ENCODE data around the genes LHX8 and USP33.

GRCh38 chr1:67789558-67790114 is 43.6 kb downstream of the GNG12 start:
- PRO-cap: no peak

- PRO-cap: no peak
Measured at GRCh38 chr1:70037952-70038557, 167.3 kb downstream of the LRRC40 start.

- PRO-cap: no peak
Measured at GRCh38 chr1:71081572-71082038, 770 bp upstream of the ZRANB2 start.

- PRO-cap: no peak
Measured at GRCh38 chr1:71404396-71405132, 323.7 kb upstream of the ZRANB2 start.

GRCh38 chr1:75125297-75125747 is 8.9 kb upstream of the LHX8 start:
- PRO-cap: no peak

GRCh38 chr1:75134223-75134937 is at the start of gene LHX8:
Gene LHX8, plus strand, starts transcription at chr1:75134388.
- PRO-cap: no peak

DNA sequence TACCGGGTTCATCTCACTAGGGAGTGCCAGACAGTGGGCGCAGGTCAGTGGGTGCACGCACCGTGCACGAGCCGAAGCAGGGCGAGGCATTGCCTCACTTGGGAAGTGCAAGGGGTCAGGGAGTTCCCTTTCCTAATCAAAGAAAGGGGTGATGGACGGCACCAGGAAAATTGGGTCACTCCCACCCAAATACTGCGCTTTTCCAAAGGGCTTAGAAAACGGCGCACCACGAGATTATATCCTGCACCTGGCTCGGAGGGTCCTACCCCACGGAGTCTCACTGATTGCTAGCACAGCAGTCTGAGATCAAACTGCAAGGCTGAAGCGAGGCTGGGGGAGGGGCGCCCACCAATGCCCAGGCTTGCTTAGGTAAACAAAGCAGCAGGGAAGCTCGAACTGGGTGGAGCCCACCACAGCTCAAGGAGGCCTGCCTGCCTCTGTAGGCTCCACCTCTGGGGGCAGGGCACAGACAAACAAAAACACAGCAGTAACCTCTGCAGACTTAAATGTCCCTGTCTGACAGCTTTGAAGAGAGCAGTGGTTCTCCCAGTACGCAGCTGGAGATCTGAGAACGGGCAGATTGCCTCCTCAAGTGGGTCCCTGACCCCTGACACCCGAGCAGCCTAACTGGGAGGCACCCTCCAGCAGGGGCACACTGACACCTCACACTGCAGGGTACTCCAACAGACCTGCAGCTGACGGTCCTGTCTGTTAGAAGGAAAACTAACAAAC is 46.5 kb upstream of the ACADM start:
- PRO-cap: no peak

GRCh38 chr1:75789114-75789630 is 3.1 kb downstream of the RABGGTB start:
- PRO-cap: no peak

DNA sequence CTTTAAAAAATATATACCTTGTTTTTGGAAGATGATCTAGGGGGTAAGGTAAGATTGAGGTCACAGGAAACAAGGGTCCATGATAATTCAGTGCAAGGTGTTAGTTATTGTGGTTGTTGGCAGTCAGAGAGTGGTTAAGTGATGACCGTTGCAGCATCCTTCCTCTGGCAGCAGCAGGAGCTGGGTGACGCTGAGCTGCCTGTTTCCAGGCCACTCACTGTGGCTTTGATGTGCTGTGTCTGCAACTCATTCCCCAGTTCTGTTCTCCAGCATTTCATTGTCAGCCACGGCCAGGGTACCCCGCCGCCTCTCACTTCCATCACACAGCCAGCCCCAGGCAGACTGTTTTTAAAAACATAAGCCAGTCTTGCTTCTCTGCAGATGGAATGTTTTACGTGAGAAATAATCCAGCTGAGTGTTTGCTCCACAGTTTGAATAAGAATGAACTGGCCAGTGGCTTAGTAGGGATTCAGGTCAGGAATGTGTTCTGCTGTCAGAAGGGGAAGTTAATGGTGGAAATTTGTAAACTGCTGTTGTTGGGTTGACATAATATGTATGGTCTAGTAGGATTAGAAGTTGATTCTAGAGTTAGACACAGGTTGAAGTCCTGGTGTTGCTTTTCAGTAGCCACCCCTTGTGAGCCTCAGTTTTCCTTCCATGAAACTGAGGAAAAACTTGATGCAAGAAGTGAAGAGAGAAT is 21.5 kb upstream of the ST6GALNAC3 start:
- PRO-cap: no peak

DNA sequence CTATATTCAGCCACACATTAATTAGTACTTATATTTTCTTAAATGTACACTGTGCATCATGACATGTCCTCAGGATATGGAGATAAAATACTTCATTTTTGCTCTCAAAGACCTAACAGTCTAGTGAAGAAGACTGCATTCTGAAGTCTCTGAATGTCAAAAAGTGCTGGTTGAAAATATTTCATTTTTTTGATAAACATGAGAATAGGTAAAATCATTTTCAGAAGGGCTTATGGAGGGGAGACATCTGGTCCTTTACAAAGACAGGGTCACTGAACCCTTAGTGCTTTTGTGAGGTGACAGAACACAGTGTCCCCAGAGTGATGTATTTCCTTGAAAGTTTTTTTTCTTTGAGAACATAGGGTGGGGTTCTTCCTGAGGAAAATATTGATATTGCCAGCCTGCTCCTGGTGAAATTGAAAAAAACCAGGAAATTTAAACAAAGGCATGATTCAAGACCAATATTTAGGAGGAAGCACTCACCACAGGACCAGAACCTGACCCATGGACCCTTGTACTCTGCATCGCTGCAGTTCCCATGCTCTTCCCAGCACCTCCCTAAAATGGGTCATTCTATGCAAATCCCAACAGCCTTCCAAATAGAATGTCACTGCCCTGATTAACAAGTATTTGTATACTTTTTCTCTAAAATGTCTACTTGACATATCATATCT is 63.6 kb downstream of the ST6GALNAC3 start:
- PRO-cap: no peak

- PRO-cap: no peak
Measured at GRCh38 chr1:77128962-77129181, 90.4 kb downstream of the PIGK start.

DNA sequence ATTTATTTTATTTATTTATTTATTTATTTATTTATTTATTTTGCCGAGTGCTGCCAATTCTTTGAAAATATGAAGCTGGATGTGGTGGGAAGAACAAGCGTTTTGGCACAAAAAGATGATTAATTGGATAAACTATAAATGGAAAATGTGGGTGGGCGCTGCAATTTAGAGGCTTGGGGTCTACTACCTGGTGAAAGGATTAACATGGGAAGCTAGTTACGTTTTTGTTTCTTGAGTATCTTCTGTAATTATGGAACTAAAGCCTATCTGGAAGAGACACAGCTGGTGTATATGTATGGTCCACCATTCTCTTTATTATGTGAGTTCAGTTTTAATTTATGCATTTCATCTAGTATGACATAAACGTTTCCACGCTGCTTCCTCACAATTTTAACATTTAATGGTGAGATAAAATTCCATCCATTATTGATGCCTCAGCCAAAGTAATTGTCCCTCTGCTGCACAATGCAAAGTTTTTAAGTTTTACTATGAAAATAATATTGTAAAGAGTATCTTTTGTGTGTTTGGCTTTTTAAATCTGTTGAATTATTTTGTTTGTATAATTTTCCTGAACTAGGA is 573 bp upstream of the PIGK start:
- PRO-cap: no peak

DNA sequence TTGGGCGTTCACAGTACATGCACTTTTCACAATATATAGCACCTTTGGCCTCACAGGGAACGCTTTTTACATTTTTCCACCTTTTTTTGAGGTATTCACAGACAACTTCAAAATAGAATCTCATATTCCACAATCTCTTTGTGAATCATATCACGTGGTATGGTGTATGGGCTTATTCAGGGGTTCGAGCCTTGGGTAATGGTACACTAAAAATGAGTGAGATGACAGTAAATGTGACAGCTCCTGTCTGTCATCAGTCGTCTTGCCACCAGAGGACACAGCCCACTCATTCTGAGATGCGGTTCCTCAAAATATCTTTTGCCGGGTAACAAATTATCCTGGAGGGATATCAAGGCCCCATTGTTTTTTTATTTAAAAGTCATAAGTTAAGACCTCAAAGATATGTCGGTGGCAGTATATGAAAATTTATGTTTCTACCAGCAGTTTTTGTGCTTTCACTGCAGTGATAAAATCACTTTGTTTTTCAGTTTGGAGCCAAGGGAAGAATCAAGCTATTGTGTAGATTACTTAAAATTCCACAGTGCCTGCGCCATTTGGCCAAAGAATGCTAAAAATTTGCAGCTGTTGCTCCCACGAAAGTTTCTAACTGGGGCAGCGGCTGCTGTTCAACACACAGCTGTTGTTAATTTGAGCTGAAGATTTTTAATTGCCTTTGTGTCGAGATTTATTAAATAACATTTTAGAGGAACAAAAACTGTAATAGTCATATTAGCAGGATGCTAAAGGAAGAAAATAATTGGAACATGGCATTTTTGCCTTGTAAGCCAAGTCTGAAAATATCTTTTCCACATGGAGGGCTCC is 168.2 kb downstream of the ZZZ3 start:
- PRO-cap: no peak

GRCh38 chr1:77639346-77639679 is 43.1 kb downstream of the ZZZ3 start:
- PRO-cap: no peak

- PRO-cap: unidirectional peak, minus-strand start at chr1:77759566; unidirectional peak, minus-strand start at chr1:77759827
Measured at GRCh38 chr1:77759346-77760289, at the start of gene USP33. Gene USP33, minus strand, starts transcription at chr1:77759852.

GRCh38 chr1:77796418-77796845 is 17.0 kb downstream of the MIGA1 start:
- PRO-cap: no peak

DNA sequence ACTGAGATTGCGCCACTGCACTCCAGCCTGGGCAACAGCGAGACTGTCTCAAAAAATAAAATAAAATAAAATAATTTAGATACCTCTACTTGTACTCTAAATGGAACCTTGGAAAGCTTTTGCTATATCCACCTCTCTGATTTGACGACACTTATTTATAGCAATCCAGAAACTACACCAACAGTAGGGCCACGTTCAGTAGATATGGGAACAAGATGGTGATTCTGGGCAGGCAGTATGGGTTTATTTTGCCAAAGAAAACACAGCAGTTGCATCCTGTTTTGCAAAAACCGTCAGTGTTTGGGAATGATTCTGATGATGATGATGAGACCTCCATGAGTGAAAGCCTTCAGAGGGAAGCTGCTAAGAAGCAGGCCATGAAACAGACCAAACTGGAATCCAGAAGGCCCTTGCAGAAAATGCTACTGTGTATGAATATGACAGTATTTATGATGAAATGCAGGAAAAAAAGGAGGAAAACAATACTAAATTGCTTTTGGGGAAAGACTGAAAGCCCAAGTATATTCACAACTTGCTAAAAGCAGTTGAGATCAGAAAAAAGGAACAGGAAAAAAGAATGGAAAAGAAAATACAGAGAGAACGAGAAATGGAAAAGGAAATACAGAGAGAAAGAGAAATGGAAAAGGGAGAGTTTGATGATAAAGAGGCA is 41.4 kb upstream of the NEXN start:
- PRO-cap: no peak

- PRO-cap: no peak
Measured at GRCh38 chr1:77847563-77848569, 40.6 kb upstream of the NEXN start.

- PRO-cap: no peak
Measured at GRCh38 chr1:77877418-77877898, 11.0 kb upstream of the NEXN start.

GRCh38 chr1:78005354-78006291 is 884 bp downstream of the DNAJB4 start:
- PRO-cap: unidirectional peak, minus-strand start at chr1:78005880

Measured in sternocleidomastoid (tissue), 1 donor.